Skeletal muscle satellite cell (primary cell): ENCODE data around the genes KIAA0753, SLC16A13 and PHF23.

GRCh38 chr17:6640224-6640859 lies at the start of gene KIAA0753:
TSS of gene KIAA0753 (minus strand) at chr17:6640711.
- CAGE, long polyA plus RNA, result no peak

GRCh38 chr17:6687325-6687679 lies 25.9 kb downstream of the SLC13A5 start:
- CAGE, long polyA plus RNA, result no peak

DNA sequence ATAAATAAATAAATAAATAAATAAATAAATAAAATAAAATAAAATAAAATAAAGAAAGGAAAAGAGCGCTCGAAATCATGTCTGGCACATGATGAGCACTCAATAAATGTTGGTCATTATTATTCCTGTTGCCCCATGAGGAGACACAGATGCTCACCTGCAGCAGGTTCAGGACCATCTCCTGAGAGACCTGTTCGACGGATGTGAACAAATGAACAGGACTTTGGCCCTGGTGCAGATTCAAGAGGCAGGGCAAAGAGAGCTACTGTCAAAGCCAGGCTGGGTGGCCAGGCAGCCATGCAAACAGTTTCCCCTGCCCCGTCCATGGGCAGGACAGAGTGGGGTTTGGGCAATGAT lies 14.1 kb downstream of the SLC13A5 start:
- CAGE, long polyA plus RNA, result no peak

GRCh38 chr17:6700209-6700797 lies 12.9 kb downstream of the SLC13A5 start:
- CAGE, long polyA plus RNA, result no peak

DNA sequence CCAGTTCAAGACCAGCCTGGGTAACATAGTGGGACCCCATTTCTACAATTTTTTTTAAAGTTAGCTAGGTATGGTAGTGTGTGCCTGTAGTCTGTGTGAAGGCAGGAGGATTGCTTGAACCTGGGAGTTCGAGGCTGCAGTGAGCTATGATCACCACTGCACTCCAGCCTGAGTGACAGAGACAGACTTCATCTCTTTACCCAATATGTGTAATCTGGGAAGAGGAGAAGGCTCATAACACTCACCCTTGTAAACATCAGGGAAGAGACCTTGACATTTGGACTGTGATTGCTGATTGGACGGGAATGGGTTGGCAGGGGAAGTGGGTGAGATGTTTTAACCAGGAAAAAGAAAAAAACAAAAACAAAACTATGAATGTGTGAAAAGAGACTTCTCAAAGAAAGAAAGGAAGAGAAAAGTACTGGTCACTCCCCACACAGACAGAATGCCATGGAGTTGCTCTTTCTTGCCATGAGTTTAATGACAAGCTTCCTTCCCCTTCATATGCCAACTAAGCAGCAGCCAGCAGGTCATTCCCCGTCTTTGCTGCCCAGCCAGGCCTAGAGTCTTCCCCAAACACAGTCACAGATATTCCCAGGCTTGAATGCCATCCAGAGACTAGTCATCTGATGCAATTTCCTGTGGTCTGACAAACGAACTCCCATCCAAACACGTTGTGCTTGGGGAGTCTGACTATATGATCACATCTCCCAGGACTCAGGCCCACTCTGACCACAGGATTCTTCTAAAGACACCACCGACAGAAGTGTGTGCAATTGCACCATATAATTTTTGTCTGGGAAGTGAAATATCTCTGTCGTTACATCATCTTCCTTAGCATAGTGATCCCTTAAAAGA lies 3.6 kb upstream of the XAF1 start:
- CAGE, long polyA plus RNA, result no peak

- CAGE, long polyA plus RNA, result no peak
Observed at GRCh38 chr17:6937081-6937510, 58.8 kb upstream of the ALOX12 start.

- CAGE, long polyA plus RNA, result no peak
Observed at GRCh38 chr17:7013771-7014159, 817 bp upstream of the C17orf49 start.

- CAGE, long polyA plus RNA, result no peak
Observed at GRCh38 chr17:7035682-7036742, at the start of gene SLC16A13. TSS of gene SLC16A13 (plus strand) at chr17:7036015.

- CAGE, long polyA plus RNA, result no peak
Observed at GRCh38 chr17:7045890-7046652, 2.2 kb upstream of the SLC16A11 start.

DNA sequence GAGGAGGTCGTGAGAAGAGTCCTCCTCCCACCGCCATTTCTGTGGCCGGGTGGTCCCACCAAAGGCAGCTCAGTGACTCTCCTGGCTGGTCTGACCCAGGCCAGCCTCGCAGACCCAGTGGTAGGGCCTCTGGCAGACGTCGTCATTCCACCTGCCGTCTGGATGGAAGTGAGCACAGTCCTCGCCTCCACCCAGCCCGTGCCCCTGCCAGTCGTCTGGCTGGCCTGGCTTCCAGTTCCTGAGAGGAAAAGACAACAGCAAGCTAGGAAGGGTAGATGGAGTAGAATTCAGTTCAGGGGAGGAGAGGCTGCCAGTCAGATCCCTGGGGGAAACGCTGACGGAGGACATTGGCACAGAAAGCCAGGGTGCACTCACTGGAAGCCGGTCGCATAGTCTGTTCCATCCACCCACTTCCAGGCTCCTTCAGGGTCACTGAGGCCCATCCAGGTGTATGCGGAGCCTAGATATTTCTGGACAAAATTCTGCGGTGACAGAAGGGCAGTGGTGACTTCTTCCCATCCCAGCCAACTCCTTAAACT lies 5.0 kb downstream of the CLEC10A start:
- CAGE, long polyA plus RNA, result no peak

DNA sequence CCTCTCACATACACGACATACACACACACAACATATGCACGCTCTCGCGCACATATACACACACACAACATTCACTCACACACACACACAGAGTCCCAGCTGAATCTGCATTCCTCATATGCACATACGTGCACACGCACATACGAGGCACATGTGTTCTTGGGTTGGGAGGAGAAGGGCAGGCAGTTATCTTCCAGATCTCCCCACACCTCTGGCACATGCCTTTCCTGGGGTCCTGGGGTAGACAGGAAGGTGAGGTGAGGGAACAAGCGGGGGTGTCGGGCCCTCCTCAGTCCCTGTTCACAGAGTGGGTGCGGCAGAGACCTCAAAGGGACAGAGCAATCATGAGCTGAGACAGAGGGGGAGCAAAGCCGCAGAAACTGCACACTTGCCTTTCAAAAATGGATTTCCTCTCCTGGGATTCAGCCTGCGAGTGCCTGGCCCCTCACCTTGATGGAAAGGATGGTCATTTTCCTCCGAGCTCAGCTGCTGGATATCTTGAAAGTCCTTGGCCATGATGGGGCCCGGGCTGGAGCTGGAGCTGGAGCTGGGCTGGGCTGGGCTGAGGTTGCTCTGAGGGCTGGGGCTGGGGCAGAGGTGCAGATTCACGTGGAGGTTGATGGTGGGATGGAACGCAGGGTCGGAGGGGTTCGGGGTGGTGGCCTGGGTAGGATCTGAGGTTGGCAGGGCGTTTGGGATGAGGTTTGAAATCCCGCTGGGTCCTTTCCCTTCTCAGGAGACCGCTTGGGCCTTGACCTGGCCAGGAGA lies 713 bp downstream of the ASGR2 start:
- CAGE, long polyA plus RNA, result no peak

GRCh38 chr17:7137179-7137574 lies 22.6 kb upstream of the ASGR2 start:
- CAGE, long polyA plus RNA, result no peak

GRCh38 chr17:7138796-7139455 lies 24.3 kb upstream of the ASGR2 start:
- CAGE, long polyA plus RNA, result no peak

DNA sequence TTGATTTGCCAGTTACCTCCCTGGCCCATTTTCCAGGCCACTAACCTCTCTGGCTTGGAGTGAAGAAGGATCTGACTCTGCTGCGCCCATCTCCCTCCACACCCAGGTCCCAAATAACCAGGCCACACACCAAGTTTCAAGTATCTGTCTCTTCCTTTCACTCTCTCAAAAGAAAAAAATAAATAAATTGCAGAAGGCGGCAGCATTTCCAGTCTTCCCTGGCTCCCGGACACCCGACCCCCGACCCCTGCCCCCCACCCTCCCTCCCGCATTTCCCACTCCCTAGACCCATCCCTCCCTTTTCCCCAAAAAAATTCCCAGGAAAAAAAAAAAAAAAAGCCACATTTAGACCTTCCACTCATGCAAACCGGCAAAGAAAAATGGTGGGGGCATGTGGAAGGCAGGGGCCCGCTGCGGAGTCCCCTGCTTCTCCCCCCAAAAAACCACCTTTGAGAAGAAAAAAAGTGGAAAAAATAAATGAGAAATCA lies 10.6 kb upstream of the ASGR1 start:
- CAGE, long polyA plus RNA, result no peak

GRCh38 chr17:7221408-7221825 lies 1.7 kb downstream of the ACADVL start:
- CAGE, long polyA plus RNA, result no peak

- CAGE, long polyA plus RNA, result no peak
Observed at GRCh38 chr17:7239121-7240040, at the start of gene PHF23. TSS of gene PHF23 (minus strand) at chr17:7239457.

- CAGE, long polyA plus RNA, result no peak
Observed at GRCh38 chr17:7251854-7252170, 203 bp upstream of the ELP5 start.

DNA sequence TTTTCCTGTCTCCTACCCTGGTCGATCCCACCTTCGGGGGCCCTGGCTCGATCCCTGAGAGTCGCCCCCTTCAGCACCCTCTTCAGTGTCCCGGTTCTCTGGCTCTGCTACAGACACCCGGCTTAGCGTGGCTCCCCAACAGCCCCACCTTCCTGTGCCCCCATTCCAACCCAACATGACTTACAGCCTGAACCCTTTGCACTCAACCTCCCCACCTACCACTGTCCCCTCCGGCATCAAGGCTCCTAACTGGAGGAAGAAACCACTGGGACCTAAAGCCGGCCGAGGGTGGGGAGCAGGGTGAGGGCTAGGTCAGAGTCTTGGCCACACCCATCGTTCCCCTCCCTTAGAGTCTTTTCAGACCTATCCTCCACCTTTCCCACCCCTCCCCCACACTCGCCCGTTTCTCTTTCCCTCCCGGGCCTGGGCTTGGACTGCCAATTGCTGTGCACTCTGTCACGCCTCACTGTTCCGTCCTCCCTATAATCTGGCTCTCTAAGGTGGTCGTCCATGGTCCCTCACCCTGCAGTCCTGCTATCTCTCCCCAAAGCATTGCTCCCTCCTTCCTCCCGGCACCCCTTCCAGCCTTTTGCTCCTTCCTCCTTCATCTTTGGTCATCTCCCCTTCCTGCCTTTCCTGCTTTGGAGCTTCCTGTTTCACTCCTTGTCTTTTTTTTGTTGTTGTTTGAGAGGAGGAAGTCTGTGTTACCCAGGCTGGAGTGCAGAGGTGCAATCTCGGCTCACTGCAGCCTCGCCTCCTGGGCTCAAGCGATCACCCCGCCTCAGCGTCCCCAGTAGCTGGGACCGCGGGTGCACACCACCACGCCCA lies 876 bp upstream of the CLDN7 start:
- CAGE, long polyA plus RNA, result no peak

DNA sequence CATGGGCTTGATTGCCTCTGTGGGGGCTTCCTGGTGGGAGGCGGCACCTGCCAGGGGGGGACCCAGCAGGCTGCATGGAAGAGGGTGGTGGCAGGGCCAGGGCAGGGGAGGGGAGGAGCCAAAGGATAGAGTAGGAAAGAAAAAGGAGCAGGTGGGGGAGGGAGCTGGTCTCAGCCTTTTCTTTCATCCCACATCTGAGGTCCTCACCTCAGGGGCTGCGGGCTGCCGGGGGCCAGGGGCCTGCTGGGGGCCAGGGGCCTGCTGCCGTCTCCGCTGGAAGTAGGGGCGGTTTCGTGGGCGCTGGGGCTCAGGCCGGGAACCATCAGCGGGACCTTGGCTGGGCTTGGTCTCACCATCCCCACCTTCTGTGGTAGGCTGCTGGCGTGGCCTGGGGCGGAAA lies 5.1 kb downstream of the YBX2 start:
- CAGE, long polyA plus RNA, result no peak

DNA sequence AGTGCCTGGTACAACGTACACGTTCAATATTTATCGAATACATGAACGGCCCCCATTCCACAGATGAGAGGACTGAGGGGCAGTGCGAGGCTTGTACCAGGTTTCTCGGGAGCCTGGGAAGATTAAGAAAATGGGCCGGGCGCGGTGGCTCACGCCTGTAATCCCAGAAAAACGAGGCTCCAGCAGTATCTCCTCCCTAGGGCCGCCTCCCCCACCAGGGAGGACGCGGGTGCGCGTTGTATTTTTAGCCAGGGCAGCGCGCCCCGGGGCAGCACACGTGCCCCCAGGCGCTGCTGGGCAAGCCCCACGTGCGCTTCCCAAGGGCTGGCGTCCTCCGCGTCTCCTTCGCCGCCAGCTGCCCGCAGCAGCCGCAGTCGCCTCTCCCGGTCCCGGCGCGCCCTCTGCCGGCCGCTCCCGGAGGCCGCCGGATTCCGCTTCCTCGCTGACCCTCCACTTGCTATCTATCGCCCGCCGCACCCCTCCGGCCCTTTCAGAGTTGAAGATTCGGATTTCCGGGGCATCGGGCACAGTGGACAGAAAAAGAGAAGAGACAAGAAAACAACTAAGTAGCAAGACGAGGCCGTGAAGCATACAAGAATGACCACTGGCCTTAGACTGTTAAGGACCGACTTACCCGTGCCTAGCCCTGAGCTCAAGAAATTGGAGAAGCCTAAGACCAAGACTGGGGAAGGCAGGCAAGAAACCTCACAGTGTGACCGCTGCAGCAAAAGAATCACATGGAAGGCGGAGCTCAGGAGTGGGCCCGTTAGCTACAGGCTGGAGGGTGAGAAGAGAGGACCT lies 1.9 kb upstream of the YBX2 start:
- CAGE, long polyA plus RNA, result no peak